Stomach (tissue), 7 donors: ENCODE measurements around a stretch of chr1.

GRCh38 chr1:162131870-162132520 is 62.5 kb downstream of the NOS1AP start:
- PRO-cap: no peak
- RAMPAGE, long total RNA, 5 experiments: start-site peak on the plus strand in 1 of 5 experiments, at chr1:162132157-162132359 at its widest, 6 reads per replicate
- RRBS: no CpG with 5 or more reads among the region's 4 CpGs

GRCh38 chr1:162145329-162145950 is 75.9 kb downstream of the NOS1AP start:
- PRO-cap: no peak
- RAMPAGE, long total RNA, 5 experiments: no peak in any of the 5 experiments
- RRBS: no CpG with 5 or more reads among the region's 11 CpGs

DNA sequence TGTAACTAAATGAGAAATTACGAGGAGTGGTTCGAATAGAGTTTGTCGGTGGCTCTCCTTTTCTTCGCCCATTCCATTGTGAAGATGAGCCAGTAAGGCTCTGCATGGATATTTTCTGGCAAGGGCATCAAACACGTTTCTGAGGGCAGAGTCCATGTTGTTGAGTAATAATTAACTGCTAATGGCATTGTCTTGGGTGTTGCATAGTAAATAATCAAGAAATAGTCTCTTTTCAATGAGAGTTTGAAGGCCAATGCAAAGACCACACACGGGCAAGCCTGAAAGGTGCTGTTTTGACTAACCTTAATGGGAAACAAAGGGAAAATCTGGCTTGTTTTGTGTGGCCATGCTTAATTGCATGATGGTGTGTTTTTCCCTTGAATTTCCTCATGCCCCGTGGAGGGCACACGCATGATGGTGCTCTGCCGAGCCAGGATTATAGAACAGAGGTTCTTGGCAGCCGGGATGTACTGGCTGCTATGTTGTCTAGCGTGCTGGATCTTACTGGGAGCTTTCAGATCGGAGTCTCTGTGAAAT is 127.5 kb downstream of the NOS1AP start:
- PRO-cap: no peak
- RAMPAGE, long total RNA, 5 experiments: no peak in any of the 5 experiments
- RRBS: no CpG with 5 or more reads among the region's 12 CpGs

DNA sequence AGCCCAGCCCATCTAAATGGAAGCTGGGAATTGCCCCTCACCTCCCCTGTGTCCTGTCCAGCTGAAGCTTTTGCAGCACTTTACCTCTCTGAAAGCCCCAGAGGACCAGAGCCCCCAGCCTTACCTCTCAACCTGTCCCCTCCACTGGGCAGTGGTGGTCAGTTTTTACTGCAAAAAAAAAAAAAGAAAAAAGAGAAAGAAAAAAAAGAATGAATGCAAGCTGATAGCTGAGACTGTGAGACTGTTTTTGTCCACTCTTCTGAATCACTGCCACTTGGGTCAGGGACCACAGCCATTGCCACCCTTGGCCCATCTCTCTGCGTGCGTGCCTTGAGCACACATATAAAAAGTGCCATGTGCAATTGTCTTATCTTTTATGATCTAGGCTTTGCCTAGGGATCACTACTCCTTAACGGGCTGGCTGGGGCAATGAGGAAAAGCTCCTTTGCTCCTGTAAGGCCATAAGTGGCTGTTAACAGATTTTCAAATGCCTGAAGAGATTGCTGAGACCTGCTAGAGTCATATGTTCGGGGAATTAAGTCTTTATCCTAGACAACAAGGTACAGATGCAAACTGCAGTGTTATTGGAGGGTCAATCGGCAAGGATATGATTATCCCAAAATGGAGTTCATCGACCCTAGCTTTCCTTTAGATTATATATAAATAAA is 8.3 kb downstream of the SPATA46 start:
- PRO-cap: no peak
- RAMPAGE, long total RNA, 5 experiments: no peak in any of the 5 experiments
- RRBS: no CpG with 5 or more reads among the region's 6 CpGs

- PRO-cap: no peak
- RAMPAGE, long total RNA, 5 experiments: no peak in any of the 5 experiments
- RRBS: no CpG with 5 or more reads among the region's 11 CpGs
Measured at GRCh38 chr1:162372295-162372946, 4.2 kb downstream of the SPATA46 start.

- PRO-cap: no peak
- RAMPAGE, long total RNA, 5 experiments: no peak in any of the 5 experiments
- RRBS: no CpG with 5 or more reads among the region's 11 CpGs
Measured at GRCh38 chr1:162400731-162401278, 11.1 kb downstream of the SH2D1B start.

GRCh38 chr1:162488050-162488644 is 9.5 kb upstream of the UHMK1 start:
- PRO-cap: no peak
- RAMPAGE, long total RNA, 5 experiments: no peak in any of the 5 experiments
- RRBS: no CpG with 5 or more reads among the region's 5 CpGs

DNA sequence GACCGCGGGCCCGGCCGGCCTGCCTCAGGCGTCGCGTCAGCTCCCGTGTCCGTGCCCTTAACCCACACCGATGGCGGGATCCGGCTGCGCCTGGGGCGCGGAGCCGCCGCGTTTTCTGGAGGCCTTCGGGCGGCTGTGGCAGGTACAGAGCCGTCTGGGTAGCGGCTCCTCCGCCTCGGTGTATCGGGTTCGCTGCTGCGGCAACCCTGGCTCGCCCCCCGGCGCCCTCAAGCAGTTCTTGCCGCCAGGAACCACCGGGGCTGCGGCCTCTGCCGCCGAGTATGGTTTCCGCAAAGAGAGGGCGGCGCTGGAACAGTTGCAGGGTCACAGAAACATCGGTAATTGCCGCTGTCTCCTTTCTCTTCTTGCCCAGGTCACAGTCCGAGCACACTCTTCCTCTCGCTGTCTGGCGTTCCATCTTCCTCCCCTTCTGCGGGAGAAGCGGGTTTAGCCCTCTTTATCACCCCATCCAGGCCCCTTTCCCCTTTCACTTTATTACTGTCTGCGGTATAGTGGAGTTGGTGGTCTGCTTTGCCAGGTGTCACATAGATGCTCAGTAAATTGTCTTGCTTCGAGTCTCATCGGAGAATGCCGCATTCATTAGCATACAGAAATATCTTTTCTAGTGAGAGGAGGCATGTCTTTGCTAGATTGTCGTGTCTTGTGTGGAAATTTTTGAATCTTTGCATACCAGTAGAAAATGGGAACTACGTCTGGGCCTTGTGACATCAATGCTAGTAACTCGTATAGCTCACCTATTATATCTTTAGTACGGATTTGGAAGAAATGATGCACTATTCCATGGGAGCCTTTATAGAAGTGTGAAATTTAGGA is 530 bp downstream of the UHMK1 start:
- PRO-cap: no peak
- RAMPAGE, long total RNA, 5 experiments: no peak in any of the 5 experiments
- RRBS: under 1% methylated on average over 6 of the region's 53 CpGs

DNA sequence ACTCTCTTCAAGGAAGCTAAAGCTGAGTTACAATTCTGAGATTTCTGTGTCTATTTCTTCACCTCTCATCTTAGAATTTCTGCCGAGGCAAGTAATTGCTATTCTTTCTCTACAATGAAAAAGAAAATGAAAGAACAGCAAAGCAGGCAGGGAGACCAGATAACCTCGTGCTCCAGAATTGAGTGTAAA is 5.6 kb upstream of the DDR2 start:
- PRO-cap: no peak
- RAMPAGE, long total RNA, 5 experiments: no peak in any of the 5 experiments
- RRBS: no CpG with 5 or more reads among the region's 2 CpGs

DNA sequence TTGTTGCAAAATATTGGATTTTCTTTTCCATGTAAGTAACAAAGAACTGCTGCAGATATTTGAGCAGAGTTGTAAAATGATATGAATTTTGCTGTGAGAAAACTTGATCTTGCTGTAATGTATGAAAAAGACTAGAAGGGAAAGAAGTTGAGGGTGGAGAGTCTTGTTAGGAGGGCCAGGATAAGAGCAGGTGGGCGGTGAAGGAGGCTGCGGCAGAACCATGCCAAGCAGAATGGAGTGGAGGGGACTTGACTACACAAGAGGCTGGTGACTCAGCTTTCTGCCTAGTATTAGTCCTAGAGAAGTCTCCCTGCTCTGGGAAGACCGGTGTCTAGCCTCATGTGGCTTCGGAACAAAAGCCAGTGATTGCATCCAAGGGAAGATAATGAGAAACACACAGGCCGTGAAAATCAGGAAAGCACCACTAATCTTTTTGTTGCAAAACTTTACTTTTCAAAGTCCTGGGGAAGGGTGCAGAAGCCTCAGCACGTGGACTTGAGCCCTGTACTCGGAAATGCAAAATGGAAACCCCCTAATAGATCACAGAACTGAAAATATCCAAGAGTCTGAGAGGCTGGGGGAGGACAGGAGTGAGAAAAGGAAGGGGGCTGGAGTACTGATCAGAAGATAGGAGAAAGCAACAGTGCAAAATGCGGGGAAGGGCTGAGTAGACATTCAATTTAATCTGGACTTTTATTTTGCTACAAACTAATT is 31.3 kb downstream of the DDR2 start:
- PRO-cap: no peak
- RAMPAGE, long total RNA, 5 experiments: start-site peak on the plus strand in 1 of 5 experiments, centred at position 348 of the sequence, 10 reads per replicate
- RRBS: no CpG with 5 or more reads among the region's 8 CpGs

GRCh38 chr1:164598218-164599233 is 39.5 kb downstream of the PBX1 start:
- PRO-cap: no peak
- RAMPAGE, long total RNA, 5 experiments: no peak in any of the 5 experiments
- RRBS: no CpG with 5 or more reads among the region's 8 CpGs

DNA sequence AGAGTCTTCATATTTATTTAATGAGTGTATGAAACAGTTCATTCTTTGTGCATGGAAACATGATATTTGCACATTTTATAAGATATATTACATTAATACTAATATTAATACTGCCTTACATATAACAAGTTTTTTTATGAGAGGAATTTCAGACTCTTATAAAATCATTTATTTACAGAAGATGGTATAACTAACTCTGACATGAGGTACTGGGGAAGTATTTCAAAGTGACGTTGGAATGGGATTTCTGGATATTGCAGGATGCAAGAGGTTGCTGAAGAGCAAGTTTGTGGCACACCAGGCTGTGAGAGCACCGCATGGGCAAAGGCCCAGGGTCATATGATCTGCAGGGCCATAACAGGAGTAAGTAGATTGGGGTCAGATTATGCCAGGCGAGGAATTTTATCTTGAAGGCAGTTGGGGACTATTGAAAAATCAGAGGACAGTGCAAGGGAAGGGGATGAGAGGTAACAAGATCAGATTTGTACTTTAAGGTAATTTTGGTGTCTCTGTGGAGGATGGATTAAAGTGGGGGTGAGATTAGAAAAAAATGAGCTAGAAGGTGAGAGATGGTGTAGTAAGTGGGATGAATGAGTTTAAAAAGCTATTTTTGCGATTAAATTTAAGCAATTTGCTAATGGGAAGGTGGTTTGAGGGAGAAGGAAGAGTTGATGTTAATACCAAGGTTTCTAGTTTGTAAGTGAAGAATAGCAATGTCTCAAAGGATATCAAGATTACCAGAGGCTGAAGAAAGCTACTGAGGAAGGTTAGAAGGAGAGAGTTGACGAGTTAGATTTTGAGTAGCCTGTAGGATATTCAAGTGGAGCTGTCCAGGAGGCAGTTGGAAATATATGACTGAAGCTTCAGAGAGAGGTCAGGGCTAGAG is 48.0 kb downstream of the PBX1 start:
- PRO-cap: no peak
- RAMPAGE, long total RNA, 5 experiments: start-site peak on the plus strand in 2 of 5 experiments, centred at positions 232 to 504 of the sequence, 7 to 13 reads per replicate
- RRBS: no CpG with 5 or more reads among the region's 5 CpGs

DNA sequence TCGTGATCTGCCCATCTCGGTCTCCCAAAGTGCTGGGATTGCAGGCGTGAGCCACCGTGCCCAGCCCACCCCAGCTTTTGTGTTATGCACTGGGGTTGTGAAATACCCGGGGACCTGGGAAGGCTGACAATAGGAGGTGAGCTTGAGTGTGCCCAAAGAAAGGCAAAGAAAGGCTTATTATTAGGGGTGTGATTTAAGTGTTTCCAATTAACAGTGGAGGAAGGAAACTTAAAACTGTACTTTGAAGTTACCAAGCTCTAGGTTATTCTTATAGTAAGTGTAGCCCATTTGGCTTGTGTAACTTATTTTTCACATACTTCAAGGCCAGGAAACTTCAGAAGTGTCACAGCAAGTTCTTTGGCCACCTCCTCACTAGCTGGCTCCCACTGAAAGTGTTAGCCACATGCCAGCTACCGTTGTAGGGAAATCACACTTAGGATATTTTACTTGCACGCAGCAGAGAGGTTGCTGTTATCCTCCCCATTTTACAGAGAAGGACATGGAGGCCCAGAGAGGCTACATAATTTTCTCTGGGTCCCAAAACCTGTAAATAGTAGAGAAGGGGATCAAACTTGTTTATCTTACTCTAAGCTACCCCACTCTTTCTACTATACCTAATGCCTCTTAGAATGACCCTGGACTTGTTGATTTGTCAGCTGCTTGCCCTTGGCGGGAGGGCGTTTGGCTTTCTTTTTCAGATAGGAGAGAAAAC is 89.2 kb downstream of the PBX1 start:
- PRO-cap: no peak
- RAMPAGE, long total RNA, 5 experiments: start-site peak on the plus strand in 2 of 5 experiments, centred at positions 351 to 643 of the sequence, 7 to 18 reads per replicate
- RRBS: no CpG with 5 or more reads among the region's 9 CpGs

DNA sequence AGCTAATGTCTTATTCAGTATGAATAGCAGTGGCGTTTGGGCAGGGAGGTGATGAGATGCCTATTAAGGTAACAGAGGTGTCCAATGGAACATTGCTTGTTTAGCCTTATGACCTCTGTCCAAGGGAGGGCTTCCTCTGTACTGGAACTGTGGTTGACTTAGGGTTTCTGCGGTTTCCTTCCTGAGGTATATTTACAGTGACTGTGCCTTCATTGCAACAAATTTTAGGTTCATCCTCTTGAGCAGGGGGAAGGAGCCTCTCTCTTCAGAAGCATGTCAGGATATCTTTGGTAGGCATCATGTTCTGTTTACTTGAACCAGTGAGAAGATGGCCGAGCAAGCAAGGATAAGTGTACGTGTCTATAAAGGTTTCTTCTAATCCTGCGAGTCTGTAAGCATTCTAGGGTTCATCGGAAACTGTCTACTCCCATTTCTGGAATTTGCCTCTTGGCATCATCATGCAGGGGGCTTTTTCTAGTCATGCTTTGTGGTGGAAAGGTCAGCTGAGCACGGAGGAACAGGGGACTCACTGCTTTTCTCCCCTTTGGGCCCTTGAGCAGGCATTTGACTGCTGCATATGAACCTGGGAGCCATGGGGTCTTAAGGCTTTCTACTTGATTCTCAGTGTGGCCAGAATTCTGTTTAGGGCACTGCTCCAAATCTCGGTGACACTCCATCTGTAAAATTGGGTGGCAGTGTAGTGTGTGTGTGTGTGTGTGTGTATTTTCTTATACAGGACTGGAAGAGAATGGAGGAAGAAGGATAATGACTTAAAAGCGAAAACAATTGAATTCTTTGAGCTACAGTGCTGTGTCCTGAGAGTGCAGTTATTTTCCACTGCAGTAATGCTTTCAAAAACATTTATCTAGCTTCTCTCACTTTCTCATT is 162.0 kb downstream of the PBX1 start:
- PRO-cap: no peak
- RAMPAGE, long total RNA, 5 experiments: start-site peak on the plus strand in 1 of 5 experiments, centred at positions 131 to 515 of the sequence, 5 reads per replicate
- RRBS: no CpG with 5 or more reads among the region's 9 CpGs

GRCh38 chr1:164734433-164735309 is 175.7 kb downstream of the PBX1 start:
- PRO-cap: no peak
- RAMPAGE, long total RNA, 5 experiments: start-site peak on the plus strand in 1 of 5 experiments, at chr1:164735058-164735346 at its widest, 8 reads per replicate
- RRBS: no CpG with 5 or more reads among the region's 3 CpGs

DNA sequence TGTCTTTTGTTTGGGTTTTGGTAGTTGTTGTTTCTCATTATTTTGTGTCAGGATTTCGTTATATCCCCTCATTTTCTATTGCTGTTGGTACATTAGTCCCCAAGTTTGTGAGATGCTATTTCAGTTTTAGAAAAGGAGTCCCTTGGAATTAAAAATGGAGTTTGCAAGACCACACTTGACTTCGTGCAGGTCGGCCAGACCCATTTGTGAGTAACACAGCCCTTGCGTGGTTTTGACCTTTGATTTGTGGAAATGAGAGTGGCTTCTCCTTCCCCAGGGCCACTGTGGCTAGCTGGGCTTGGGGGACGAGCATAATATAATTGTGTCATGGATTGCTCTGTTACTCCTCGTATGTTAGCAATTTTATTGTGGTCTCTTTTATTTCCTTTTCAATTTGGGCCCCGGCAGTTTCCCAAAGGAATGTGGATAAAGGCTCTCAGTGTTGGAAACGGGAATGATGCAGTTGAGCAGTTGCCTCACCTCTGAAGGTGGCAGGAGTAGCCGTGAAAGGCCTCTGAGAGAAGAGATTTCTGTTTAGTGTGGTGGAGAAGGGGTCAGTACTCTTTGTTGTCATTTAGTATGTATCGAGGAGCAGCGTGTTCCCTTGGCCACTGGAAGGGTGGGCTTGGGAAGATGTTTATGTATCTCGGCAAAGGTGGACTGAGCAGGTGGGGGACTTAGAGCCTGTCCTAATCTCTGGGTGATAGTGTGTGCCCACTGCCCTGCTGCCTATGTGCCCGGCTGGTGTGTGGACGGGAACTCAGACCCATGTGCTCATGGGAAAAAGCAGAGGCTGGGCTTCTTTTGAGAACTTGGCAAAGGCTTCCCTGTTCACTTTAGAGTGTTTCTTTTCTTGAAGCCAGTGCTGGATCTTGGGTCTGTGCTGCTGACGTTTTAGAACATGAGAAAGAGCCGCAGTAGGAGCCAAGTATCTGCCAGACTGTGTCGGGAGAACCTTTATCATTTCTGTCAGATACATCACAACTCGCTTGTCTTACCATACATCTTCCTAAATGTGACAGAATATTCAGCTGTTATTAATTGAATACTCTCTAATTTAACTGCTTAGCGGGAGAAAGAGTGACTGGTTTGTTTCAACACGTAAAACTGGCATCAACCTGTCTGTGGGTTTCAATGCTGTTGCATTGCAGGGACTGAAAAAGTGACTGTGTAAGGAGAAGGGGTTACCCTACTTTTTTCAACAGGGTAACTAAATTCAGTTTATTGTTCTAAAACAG is 194.9 kb downstream of the PBX1 start:
- PRO-cap: bidirectional peak, plus-strand start at position 862 of the sequence, minus-strand start at position 775 of the sequence
- RAMPAGE, long total RNA, 5 experiments: start-site peak on the plus strand in 1 of 5 experiments, centred at position 1,010 of the sequence, 5 reads per replicate
- RRBS: no CpG with 5 or more reads among the region's 20 CpGs

DNA sequence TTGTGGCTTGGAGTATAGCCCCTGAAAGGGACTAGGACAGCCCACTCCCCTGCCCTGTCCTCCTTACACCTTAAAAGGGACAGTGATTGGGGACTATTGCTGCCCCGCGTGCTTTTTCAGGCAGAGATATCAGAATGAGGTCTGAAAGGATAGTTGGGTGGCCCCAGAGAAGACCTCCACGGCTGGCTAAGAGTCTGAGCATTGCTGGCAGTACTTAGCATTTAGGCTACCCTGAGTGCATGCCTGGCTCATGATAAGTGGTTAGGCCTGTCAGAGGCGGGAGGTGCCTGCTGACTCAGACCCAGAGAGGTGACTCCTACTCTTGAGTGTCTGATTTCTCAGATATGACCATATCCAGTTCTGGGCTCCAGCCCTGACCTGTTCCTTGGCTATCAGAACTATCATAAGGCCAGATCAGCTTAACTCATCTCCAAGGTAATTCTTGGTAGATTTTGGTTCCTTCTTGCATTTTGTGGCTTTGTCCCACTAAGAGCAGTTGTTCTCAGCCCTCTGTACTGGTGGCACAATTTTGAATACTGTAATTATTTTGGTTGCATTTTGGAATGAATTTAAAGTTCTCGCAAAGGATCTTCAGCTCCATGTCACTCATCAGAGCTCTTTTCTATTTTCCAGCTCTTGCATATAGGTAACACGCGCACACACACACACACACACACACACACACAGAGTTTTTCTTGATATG is 213.8 kb downstream of the PBX1 start:
- PRO-cap: no peak
- RAMPAGE, long total RNA, 5 experiments: no peak in any of the 5 experiments
- RRBS: no CpG with 5 or more reads among the region's 7 CpGs

DNA sequence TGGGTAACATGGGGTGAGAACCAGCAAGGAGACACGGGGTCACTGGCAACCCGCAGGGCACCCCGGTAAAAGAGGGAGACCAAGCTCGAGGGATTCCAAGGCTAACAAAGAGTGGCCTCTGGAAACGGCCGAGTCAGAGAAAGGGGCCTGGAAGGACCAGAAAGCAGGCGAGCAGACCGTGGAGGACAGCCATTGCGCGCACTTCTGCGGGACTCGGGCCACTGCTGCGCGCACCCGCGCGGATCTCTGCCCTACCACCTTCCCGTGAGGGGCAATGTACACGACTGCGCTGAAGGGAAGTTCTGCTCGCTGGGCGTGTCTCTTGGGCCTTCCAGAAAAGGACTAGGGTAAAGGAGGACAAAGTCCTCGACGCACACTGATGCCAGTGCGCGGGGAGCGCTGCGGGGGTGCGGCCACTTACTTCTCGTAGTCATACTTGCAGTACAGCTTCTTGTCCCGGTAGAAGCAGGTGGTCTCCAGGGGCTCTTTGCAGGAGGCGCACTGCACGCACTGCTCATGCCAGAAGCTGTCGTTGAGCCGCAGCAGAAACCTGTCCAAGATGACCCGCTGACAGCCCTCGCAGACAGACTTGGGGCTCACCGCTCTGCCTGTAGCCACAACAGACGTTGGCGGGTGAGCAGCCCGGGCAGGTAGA is 3.7 kb downstream of the LMX1A start:
- PRO-cap: no peak
- RAMPAGE, long total RNA, 5 experiments: no peak in any of the 5 experiments
- RRBS: no CpG with 5 or more reads among the region's 41 CpGs

- PRO-cap: unidirectional peak, plus-strand start at chr1:165468227
- RAMPAGE, long total RNA, 5 experiments: no peak in any of the 5 experiments
- RRBS: no CpG with 5 or more reads among the region's 15 CpGs
Measured at GRCh38 chr1:165467523-165468545, 22.9 kb upstream of the RXRG start.

DNA sequence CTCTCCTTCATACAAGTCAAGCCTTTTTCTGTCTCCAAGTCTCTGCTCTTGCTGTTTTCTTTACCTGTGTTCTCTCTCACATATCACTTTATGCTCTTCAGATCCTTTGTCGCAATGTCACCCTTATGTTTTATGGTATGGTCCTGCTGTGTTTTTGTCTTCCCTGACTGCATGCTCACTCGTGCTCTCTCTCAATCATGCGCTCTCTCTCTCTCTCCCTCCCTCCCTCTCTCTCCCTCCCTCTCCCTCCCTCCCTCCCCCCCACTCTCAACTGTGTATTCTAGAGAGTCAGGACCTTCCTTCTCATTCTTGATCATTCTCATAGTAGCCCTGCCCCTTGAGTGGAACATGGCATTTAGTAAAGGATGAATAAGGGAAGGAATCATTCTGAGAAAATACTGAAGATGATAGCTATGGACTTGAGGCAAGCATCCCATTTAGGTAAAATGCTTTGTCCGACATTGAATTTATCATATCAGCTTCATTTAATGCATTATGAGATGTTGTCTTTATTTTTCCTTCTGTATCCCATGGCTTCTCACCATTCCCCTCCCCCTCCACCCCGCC is 3.6 kb downstream of the MGST3 start:
- PRO-cap: no peak
- RAMPAGE, long total RNA, 5 experiments: no peak in any of the 5 experiments
- RRBS: no CpG with 5 or more reads among the region's 5 CpGs